ENCODE measurements around a stretch of chr6.

DNA sequence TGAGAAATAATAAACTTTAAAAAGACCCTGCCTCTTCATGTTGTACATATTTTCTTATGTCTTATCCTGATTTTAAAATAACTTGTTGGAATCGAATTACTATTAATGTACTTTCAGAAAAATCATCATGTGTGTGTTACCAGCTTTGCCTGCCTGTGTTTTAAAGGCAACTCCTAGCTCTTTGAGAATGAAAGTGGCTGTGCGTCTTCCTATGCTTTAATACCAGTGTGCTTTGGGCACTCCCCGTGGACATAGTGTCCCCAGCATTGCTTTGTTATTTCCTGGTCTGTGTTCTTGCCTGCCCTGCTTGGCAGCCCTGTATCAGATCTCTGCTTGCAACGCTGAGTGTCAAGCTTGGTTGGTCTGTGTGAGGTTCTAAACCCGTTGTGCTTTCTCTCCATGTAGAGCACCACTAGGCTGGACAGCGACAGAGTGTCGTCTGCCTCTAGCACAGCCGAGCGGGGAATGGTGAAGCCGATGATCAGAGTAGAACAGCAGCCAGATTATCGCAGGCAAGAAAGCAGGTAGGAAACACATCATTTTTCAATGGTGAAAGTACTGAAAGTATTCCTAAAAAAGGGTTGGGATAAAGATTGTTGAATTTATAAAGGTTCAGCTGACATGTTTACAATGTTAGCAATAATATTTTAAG, 80.2 kb downstream of the AFDN start:
- RRBS, result no CpG with 5 or more reads among the region's 11 CpGs

- RRBS, result no CpG with 5 or more reads among the region's 6 CpGs
Measured at GRCh38 chr6:167937890-167938751, 59.4 kb upstream of the KIF25 start.

DNA sequence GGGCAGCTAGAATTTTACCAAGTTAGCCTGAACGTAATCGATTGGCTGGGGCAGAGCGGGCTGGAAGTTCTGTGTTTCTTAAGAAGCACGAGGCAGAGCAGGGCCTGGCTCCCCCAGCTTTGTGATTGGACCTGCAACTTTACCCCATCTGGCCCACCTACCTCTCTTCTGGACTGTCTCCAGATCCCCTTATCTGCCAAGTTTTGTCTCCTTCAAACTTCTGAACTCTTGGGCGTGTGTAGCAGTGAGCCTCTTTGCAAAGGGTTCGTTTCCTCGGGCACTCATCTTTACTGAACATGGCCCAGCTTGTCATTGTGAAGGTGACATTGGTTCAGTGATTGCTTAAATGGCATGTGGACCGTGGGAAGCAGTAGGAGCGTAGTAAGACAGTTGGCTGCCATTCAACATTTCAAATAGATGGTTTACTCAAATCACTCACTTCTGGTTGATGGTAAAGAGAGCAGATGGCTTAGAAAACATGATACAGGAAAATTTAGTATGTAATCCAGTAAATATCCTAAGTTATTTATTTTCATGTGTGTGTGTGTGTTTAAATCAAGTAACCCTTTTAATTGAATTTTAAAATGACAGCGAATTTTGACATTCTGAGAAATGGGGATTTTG, 34.8 kb upstream of the KIF25 start:
- RRBS, result no CpG with 5 or more reads among the region's 10 CpGs

GRCh38 chr6:167970169-167971251, 27.0 kb upstream of the KIF25 start:
- RRBS, result no CpG with 5 or more reads among the region's 17 CpGs

DNA sequence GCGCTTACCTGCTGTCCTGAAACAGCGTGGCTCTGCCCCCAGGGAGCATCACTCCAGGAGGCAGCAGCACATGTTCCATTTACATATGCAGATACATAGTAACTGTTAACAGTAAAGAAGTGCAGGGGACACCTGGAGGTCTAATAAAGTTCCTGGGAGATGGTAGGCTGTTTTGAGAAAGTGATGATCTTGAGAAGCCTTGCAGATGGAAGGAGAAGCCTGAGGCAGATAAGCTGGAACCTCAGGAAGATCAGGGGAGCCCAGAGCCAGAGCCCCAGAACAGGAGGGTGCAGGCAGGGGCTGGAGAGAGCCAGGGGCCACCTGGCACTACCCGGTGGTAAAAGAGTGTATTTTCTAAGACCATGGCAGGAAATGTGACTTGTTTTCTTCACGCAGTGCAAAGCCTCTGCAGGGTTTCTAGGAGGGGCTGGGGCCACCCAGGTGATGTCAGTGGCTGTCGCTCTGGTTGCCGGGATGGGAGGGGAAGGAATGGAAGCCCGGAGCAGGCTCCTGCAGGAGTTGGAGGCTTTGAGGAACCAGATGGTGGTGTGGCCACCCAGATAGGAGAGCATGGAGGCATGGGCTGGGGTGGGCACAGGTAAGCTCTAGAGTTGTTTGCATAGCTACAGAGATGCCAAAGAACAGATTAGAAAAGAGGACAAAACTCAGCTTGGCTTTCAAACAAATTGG, 24.1 kb upstream of the KIF25 start:
- RRBS, result no CpG with 5 or more reads among the region's 7 CpGs

DNA sequence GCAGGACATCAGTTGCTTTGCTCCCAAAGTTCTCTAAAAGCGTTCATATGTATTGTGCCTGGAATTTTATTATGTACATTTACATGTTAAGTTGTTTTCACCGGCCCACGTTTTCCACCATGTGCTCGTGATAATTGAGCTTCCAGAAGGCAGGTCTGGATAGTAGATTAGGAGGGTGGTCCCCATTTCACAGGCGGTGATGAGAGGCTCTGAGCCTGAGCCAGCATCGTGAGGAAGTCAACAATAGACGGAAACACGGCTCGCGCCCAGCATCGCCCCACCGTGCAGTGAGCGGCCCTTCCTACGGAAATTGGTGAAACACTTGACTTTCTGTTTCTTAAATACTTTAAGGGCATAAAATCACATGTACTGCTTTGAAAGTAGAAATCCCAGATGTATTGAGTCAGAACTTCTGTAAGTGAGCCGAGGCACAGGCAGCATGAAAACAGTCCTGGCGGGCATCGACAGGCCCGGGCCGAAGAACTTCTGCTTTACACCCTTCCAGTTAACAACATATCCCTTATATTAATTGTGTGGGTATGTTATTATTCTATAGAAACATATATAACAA, 4.3 kb upstream of the KIF25 start:
- RRBS, result no CpG with 5 or more reads among the region's 19 CpGs

DNA sequence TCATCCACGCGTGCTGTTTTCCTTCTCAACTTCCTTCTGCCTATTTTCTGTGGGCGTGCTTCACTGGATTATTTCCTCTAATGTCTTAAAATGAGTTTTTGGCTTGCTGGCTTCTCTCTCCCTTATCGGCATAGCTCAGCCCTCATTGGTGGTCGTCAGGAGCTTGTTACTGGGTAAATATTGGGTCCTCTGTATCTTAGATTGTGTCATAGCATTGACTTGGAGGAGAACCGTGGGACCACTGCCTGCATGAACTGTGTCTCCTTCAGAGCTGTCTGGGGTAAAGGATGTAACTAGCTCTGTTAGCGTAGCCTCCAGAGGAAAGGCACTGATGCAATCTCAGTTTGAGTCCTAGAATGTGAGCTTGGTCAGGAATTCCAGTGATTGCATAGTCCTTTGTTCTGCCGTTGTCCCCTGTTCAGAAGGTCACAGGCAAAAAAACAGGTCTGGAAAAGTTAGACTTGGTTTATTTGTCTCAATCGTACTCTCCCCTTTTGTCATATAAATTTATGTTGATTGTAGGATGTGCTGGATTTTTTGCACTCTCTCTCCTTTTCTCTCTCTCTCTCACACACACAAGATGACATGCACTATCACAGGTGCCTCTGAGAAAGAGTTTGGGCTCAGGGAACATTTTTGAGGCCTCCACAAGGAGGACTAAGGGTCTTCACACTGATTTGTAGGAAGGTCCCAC, 6.7 kb upstream of the DACT2 start:
- RRBS, result no CpG with 5 or more reads among the region's 9 CpGs

DNA sequence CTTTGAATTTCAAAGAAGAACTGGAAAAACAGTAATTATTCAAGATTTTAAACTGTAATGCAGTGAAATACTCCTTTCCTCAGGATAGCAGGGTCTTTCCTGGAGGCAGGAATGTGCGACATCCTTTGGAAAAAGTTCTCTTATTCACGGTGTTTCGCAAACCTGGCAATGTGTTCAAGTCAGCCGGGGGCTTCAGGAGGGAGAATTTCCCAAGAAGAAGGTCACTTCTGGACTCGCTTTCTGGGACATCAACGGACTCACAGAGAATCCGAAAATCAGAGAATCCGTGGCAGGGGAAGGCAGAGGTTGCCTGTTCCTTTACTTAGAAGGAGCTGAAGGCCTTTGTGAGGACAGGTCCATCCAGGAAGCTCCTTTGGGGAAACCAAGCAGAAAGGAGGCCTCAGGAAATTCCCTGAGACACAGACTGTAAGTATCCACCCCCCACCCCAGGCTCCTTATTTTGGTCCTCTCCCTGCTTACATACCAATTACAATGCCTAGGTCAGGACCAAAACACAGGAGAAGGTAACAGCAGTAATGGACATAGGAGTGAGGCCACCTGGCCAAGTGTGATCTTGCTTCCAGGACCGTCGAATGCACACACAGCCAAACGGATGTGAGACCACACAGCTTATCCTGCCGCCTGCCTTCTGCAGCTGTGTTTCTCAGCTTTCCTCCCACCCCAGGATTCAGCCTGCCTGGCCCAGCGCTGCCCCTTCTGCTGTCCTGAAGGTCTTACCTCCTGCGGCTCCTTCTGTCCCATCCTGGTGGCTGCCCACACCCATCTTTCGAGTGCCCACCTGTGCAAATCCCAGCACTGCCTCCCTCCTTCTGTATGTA, 49.1 kb upstream of the DACT2 start:
- RRBS, result no CpG with 5 or more reads among the region's 15 CpGs

DNA sequence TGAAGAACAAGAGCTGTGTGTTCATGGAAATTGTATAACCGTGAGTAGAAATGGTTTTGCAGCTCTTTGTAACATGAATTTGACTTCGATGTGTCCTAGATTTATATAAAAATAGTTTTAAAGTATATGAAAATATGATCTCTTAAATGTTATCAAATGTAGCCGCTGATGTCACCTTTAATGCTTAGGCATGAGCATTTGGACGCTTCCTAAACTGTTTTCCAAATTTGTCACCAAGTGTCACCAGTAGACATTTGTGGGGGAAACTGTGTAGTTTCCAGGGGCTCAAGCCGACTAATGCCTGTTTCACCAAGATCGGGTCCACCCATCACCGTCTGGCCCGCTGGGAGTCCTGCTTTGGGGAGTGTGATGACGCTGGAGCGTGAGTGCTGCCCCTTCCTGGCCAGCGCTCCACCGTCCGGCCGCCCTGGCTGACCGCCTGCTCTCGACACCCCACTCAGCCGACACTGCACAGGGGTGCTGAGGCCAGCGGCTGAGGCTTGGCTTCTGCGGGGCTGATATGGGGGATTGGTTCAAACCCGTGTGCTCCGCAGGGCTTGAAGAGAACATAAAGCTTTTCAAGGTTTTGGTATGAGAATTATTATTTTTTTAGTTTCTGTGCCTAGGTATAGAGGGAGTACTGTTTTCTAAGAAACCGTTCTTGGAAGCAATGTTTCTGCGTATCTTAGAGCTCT, 160.1 kb downstream of the SMOC2 start:
- RRBS, result no CpG with 5 or more reads among the region's 23 CpGs

DNA sequence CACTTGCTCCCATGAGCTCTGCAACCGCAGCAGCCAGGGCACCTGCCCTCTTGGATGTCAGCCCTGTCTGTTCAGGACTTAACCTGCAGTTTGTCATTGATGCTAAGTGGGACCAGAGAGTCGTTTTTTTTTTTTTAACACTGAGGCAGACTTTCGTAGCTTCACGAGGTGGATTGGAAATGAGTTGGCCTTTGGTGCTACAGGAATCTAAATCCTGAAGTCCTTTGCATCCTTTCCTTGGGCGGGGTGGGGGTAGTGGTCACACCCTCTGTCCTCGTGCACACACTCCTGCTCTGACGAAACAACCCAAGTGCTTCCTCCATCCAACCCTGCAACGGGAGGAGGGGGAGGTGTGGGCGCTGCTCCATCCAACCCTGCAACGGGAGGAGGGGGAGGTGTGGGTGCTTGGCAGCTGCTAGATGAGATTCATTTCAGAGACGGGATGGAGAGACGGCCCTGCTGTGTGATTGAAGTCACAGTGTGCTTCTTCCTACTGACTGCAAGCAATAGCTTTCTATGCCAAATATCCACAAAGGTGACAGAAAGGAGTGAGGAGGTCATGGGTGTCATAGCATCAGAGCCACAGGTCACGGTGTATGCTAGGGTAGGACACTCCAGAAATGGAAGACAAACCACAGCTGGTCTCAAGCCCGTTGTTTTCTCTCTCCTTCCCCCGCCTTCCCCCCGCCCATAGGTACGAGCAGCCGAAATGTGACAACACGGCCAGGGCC, 166.6 kb downstream of the SMOC2 start:
- RRBS, result no CpG with 5 or more reads among the region's 19 CpGs

- RRBS, result no CpG with 5 or more reads among the region's 15 CpGs
Measured at GRCh38 chr6:168716064-168716680, 275.2 kb downstream of the SMOC2 start.

- RRBS, result no CpG with 5 or more reads among the region's 13 CpGs
Measured at GRCh38 chr6:168887010-168887389, 366.6 kb downstream of the THBS2 start.

- RRBS, result no CpG with 5 or more reads among the region's 14 CpGs
Measured at GRCh38 chr6:168961227-168961699, 292.4 kb downstream of the THBS2 start.

- RRBS, result no CpG with 5 or more reads among the region's 21 CpGs
Measured at GRCh38 chr6:169074923-169075804, 178.5 kb downstream of the THBS2 start.

DNA sequence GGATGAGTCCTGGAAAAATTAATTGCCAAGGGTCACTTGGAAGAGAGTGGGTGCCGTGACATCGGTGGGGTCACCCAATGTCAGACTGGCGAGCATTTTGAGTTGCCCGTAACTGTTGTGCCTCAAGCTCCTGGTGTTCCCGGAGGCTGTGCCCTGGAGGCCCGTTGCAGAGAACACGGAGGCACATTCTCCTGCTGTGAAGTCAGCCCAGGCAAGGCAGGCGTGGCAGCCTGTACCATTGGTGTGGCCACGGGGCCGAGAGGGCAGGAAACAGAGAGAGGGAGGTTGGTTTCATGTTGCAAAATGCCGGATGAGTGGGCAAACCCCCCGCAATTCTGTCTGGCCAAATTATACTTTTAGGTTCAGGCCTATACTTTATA, 81.2 kb downstream of the THBS2 start:
- RRBS, result no CpG with 5 or more reads among the region's 12 CpGs

- RRBS, result no CpG with 5 or more reads among the region's 8 CpGs
Measured at GRCh38 chr6:169269222-169269962, 15.7 kb upstream of the THBS2 start.

DNA sequence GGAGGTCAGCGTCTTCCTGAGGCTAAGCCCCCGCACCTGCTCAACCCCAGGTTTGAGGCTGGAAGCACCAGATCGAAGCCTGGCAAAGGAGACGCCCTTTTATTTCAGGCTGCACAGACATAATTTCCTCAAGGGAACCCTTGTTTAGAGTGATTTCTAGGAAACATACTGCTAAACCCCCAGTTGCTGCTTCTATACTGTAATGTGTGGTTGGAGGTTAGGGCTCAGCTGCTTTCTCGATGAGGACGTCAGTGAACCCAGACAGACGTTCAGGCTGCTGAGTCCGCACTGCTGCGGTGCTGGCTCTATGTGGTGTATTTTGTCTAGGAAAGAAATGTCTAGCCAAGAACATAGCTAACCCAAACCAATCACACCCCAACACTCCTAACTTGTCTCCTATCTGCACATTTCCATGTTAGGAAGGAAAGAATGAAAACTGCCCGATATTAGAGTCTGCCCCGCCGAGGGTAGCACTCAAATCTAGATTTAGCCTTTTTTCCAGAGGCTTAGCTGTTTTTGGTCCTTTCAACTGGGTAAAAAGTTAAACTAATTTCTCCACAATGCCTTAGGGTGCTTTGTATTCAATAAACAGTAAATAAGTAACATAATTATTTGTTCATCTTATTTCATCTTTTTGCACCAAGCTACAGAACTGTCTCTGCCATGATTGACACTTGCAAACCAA, 66.0 kb upstream of the THBS2 start:
- RRBS, result no CpG with 5 or more reads among the region's 12 CpGs

- RRBS, result no CpG with 5 or more reads among the region's 6 CpGs
Measured at GRCh38 chr6:169339947-169340248, 86.3 kb upstream of the THBS2 start.

DNA sequence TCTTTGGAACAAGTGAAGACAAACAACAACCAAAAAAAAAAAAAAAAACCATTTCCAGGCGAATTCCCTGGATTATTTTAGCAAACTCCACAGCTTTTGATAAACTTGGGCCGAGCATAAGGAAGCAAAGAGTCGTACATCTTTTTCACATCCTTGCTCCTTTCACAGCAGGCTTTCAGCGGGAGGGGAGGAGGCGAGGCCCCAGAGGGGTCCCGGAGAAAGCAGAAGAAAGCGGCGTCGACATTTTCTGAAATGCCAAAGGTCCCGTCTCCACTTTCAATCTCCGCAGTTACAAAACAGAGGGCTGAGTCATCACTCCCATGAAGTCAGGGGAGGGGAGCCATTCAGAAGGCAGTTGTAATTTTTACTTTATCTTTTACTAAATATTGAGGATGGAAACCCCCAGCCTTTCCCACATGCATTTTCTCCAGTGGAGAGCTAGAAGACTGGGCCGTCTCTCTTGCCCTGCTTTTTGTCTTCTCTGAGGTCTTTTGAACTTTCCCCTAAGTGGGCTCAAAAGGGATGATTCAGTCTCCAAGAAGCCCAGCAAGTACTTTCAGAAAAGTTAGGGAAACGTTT, 174.2 kb upstream of the THBS2 start:
- RRBS, result no CpG with 5 or more reads among the region's 13 CpGs

DNA sequence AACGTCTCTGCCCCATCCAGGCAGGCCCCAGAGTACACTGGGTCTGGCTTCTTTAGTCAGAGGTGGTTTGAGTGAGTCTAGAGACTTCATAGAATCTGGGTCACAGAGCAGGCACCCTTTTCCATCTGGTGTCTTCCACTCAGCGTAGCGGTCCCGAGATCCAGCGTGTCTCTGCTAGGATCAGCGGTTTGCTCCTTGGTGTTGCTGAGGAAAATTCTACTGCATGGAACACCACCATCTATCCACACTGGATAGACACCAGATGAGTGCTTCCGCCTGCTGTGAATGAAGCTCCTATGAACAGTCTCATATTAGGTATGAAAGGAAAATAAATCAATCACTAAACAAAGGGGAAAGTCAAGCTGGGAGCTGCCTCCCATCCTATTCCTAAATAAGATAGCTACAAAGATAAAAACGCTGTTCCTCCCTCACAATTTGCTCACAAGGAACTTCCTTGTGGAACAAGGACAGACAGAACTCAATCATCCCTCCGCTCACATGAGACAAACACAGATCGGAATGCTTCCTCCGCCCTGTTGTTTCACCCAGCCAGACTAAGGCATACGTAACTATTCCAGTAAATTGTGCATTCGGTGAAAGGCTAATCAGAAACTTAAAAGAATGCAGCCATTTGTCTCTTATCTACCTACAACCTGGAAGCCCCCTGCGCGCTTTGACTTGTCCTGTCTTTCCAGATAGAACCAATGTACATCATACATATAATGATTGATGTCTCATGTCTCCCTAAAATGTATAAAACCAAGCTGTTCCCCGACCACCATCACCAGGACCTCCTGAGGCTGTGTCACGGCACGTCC, 197.2 kb upstream of the THBS2 start:
- RRBS, result no CpG with 5 or more reads among the region's 18 CpGs

Data from non-pigmented ciliary epithelial cell (primary cell).